Karpas-422 (cell line): Measurements from ENCODE around the gene UQCC6.

DNA sequence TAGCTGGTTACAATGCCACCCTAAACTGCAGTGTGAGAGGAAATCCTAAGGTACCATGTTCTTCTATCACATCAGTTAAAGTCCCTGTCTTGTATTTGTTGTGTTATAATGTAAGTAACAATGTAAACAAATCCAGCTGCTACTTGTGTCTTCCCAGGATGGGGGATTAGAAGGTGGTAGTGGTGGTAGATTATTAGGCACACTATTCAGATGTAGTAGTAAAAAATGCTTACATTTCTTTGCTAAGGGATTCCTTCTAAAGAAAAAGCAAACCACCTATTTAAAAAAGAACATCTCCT, 19.3 kb upstream of the CHPT1 start:
- PRO-cap: no peak
- RAMPAGE, long total RNA: no peak

GRCh38 chr12:101773297-101774050, 34.2 kb upstream of the SYCP3 start:
- PRO-cap: no peak
- RAMPAGE, long total RNA: no peak

GRCh38 chr12:102313092-102313590, 115.5 kb upstream of the PMCH start:
- PRO-cap: no peak
- RAMPAGE, long total RNA: no peak

- PRO-cap: no peak
- RAMPAGE, long total RNA: no peak
These were observed 7.2 kb upstream of the NT5DC3 start for GRCh38 chr12:103848312-103848598.

GRCh38 chr12:103956413-103956840, 588 bp downstream of the UQCC6 start:
- PRO-cap: no peak
- RAMPAGE, long total RNA: no peak

DNA sequence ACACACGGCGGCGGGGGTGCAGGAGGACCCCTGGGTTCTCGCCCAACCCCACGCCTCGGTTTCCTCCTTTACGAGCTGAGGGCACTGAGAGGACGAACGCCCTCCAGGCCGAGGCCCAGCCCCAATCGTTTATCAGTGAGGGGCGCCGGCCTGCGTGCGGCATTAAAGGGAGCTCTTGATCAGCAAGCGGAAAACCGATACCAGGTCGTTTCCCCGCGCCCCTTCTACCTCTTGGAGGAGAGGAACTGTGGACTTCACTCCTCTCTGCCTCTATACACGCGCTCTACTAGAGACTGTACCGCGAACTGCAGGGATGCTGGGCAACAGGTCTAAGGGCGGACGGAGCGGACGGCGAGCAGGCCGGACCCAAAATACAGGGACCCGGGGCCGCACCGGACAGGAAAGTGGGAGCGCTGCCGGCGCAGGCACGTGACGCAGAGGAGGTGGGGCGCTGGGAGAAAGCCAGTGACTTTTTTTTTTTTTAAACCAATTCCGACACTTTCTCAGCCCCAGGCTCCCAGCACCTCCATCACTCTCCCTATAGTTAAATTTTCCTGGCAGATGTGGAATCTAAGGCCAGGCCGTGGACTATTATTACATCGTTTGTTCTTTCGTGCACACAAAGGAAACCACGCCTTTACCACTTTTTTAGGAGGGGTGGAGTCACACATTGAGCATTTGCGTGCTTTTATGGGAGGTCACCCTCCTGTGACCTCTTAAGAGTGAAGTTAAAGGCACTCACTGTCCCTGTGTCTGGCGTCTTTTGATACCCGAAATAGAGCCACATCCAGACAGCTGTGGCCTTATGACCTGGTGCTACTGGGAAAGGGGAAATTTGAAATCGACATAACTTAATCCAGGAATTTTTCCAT, at the start of gene UQCC6:
Gene UQCC6 (minus strand): TSS at position 375 of the 872 bp plus-strand sequence.
- PRO-cap: bidirectional peak, plus-strand start at position 489 of the sequence, minus-strand start at position 288 of the sequence; bidirectional peak, plus-strand start at position 719 of the sequence, minus-strand start at position 644 of the sequence
- RAMPAGE, long total RNA: start-site peak on the minus strand centred at position 324 of the sequence, 48 bp wide, 21 and 25 reads in 2 replicates

GRCh38 chr12:104180046-104180775, 35.4 kb upstream of the TXNRD1 start:
- PRO-cap: no peak
- RAMPAGE, long total RNA: no peak

DNA sequence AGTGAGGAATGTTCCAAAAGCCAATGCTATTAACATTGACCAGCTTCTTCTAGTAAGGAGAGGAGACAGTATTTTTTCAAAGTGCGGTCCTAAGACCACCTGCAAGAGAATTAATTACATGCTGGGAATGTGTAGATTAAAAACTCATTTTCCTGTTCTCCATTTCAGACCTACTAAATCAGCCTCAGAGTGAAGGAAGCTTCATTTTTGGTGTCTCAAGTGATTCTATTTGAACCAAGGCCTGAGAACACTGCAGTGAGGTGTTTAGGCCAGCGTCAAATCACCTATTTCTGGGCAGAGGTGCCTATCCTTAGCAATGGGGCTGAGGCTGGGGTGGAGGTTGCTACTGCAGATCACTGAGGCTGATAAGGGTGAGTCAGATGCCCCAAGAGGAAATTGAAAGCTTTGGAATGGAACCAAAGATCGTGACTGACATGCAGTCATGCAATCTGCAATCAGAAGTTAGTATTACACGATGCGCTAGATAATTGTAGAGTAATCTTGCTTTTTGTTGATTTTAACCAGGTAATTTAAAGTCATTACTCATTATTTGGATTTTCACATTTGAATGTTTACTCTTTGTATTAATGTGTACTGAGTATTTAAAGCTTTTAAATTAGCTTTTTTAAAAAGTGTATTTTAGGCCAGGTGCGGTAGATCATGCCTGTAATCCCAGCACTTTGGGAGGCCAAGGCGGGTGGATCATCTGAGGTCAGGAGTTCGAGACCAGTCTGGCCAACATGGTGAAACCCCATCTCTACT, 4.4 kb downstream of the TXNRD1 start:
- PRO-cap: no peak
- RAMPAGE, long total RNA: no peak

DNA sequence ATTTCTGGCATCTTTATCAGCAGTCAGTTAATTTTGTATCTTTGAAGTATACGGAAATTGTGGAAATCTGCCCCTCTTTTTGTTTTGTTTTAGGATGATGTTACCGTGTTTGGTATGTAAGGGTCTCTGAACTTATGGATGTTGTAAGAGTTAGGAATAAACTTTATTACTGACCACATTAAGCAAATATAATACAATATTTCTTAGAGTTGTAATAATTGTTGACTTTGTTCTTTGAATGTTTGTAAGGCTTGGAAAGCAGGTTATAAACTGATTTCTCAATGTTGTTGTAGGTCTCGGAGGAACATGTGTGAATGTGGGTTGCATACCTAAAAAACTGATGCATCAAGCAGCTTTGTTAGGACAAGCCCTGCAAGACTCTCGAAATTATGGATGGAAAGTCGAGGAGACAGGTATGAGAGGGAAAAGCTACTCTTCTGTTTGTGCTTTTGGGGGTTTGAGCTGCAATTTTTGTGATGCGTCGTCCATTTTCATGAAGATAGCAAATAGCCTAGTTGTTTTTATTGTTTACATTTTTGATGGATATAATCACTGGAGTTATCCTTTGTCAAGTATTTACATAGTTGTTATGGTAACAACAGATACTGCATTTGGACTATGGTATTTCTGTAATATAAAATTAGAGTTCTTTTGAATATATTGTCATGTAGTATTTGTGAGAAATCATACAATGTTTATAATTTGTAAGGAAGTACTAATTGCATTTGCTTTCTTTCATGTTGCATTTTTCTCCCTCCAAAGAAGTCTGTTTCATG, 12.1 kb downstream of the EID3 start:
- PRO-cap: no peak
- RAMPAGE, long total RNA: no peak

DNA sequence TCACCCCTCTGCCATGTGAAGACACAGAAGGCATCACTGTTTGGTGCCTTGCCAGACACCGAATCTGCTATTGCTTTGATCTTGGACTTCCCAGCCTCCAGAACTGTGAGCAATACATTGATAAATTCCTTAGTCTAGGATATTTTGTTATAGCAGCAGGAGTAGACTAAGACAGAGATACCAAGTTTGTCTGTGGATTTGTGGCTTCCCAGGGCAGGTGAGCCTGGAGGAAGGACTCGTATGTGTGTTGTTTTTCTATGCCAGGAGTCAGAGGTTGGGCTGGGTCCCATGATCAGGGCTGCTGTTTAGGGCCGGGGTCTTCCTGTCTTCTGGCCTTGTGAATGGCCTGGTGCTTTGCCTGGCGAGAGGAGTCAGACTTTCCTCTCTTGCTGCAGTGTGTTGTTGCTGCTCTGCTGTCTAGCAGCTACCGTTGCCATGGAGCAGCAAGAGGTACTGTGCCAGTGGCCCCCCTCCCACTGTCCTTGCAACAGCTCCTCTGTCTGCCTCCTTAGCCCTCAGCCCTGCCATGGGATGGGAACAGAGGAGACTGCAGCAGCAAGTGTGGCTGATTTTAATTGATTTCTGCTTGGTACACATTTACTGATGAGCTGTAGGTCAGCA, 111.2 kb downstream of the CHST11 start:
- PRO-cap: no peak
- RAMPAGE, long total RNA: no peak

GRCh38 chr12:104655698-104656103, 199.0 kb downstream of the CHST11 start:
- PRO-cap: no peak
- RAMPAGE, long total RNA: no peak

GRCh38 chr12:104668372-104668733, 211.6 kb downstream of the CHST11 start:
- PRO-cap: no peak
- RAMPAGE, long total RNA: no peak

DNA sequence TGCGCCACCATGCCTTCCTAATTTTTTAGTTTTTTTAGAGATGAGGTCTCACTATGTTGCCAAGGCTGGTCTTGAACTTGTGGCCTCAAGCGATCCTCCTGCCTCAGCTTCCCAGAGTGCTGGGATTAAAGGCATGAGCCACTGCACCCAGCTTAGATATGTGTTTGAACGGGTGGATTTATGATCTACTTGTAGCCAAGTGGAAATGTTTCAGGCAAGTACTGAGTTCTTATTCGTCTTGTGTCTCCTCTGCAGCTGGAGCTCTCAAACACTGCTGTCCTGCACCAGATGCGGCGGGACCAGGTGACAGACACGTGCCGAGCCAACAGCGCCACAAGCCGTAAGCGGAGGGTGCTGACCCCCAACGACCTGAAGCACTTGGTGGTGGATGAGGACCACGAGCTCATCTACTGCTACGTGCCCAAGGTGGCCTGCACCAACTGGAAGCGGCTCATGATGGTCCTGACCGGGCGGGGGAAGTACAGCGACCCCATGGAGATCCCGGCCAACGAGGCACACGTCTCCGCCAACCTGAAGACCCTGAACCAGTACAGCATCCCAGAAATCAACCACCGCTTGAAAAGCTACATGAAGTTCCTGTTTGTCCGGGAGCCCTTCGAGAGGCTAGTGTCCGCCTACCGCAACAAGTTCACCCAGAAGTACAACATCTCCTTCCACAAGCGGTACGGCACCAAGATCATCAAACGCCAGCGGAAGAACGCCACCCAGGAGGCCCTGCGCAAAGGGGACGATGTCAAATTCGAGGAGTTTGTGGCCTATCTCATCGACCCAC, 201.2 kb downstream of the SLC41A2 start:
- PRO-cap: no peak
- RAMPAGE, long total RNA: no peak

- PRO-cap: no peak
- RAMPAGE, long total RNA: no peak
These were observed 153.7 kb downstream of the SLC41A2 start for GRCh38 chr12:104804351-104804843.

GRCh38 chr12:104896648-104897008, 61.5 kb downstream of the SLC41A2 start:
- PRO-cap: no peak
- RAMPAGE, long total RNA: no peak

- PRO-cap: no peak
- RAMPAGE, long total RNA: no peak
These were observed 6.4 kb downstream of the APPL2 start for GRCh38 chr12:105229256-105230286.

DNA sequence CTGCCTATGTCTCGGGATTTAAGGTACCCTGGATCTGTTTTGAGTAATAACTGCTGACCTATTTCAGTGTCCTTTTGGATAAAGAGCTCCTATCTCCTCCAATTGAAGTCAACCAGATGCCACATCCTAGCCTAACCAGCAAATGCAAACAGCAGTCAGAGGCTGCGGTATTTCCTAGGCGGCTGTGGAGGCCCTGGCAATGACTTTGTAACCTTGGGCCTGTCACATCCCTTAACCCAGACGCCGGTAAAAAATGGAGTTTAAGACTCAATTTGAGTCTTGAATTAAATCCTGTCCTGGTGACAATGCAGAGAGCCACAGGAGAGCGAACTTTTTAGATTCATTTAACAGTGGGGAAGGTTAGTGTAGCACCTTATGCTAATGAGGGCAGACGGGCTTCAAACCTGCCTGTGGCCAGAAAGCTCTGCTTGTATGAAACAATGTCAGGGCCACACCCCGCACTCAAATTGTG, 1.3 kb downstream of the C12orf75 start:
- PRO-cap: no peak
- RAMPAGE, long total RNA: no peak

- PRO-cap: no peak
- RAMPAGE, long total RNA: no peak
These were observed 113.5 kb downstream of the C12orf75 start for GRCh38 chr12:105443967-105444436.

- PRO-cap: no peak
- RAMPAGE, long total RNA: no peak
These were observed 147.4 kb downstream of the C12orf75 start for GRCh38 chr12:105478000-105478265.

DNA sequence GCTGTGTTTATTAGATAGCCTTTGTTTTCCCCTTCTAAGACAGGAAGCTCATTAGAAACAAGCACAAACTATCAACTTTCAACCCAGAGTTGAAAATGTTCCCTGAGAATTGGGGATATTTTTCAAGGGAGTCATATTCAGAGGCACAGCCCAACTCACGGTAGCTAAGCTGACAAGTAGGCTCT, 155.1 kb downstream of the C12orf75 start:
- PRO-cap: no peak
- RAMPAGE, long total RNA: no peak